Pulmonary lymph node (tissue), 1 donor: ENCODE measurements around a stretch of chr14.

GRCh38 chr14:50752468-50753150, 78.4 kb downstream of the NIN start:
- PRO-cap: no peak

DNA sequence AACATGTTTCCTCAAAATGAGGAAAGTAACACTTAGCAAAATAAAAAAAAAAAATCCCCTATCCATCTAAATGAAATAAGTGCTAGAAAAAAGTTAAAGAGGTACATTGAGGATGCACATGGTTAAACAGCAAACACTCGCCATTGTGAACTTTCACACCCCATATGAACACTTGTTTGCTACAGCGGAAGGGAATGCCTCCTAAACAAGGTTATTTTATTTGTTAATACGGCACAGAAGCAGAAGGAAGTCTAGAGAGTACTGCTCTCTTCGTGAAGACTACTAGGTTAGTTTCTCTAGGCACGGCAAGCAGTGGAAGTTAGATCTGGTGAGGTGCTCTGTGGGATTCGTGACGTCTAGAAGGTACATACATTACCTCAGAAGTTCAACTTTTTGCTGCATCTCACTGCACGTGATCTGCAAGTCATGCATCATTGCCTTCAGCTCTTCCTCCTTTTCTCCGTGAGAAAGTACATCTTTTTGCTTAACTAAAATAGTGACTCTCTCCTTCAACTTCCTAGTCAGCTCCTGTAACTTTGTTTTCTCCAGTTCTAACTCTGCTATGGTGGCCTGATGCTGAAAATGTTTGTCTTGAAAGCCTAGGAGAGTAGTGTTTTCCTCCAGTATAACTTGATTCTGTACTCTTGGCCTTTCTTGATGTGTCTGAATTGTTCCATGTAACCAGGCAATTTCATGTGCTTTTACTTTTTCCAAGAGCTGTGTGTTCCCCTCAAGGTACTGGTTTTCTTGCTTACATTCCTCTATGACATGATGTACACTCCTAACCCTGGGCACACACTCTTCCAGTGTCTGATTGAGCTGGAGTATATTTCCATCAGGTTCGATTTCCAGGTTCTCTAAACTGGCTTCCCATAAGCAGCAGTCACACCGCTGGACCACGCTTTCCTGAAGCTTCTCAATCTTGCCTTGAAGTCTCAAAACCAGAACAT, 74.6 kb downstream of the NIN start:
- PRO-cap: bidirectional peak, plus-strand start at position 322 of the sequence, minus-strand start at position 281 of the sequence

- PRO-cap: no peak
Observed at GRCh38 chr14:50757975-50758725, 72.8 kb downstream of the NIN start.

DNA sequence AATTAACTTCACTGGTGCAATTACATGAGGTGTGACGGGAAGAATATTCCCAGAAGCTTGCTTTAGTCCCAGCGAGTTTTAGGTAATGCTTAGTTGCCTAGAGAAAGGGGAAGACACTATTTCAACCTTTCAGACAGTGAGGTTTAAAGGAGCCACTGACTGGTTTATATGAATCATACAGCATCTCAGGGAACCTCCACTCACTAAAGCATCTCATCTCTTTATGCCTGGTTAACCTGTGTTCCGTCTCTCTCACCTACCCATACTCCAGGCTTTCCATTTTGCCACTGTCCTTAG, 8.3 kb downstream of the NIN start:
- PRO-cap: unidirectional peak, plus-strand start at position 92 of the sequence; unidirectional peak, plus-strand start at position 176 of the sequence

GRCh38 chr14:50823503-50824439, 7.2 kb downstream of the NIN start:
- PRO-cap: bidirectional peak, plus-strand start at chr14:50824274, minus-strand start at chr14:50824083

- PRO-cap: no peak
Observed at GRCh38 chr14:51547242-51547765, 104.4 kb upstream of the FRMD6 start.

GRCh38 chr14:51800345-51800860, 60.0 kb upstream of the GNG2 start:
- PRO-cap: no peak

DNA sequence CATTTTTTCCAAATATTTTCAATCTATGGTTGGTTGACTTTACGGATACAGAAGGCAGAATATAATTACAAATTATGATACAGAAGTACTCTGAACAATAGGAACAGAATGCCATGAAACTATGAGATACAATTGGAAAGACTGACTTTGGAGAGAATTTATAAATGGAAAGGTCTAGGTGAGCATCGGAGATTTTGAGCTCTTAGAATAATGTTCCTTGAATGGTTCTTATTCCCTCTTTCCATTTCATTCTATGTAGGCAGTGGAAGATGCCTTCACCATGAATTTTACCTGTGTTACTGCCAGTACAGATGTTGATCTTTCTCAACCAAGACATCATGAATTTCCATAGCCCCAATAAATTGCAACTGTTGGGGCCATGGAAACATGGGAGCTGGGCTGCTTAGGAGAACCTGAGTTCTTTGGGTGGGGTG, 60.1 kb downstream of the GNG2 start:
- PRO-cap: no peak

GRCh38 chr14:52003265-52003636, 13.9 kb downstream of the RTRAF start:
- PRO-cap: no peak

DNA sequence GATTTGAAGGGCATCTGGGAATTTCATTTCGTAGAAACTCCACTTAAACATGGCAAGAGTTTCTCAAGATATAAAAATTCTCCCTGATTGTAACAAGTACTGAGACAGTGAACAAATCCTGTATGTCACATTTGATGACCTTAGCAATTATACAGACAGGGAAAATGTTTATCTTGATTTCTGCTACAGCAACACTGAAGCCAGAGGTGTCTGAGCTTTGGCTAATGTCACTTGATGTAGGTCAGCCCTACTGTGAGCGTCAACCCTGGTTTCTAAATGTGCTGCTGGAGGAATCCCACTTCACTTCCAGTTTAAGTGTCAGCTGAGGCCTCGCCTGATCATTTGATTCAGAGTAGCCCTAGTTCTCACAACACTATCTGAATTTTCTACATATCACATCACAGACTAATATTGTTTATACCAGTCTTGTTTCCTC, 20.9 kb downstream of the RTRAF start:
- PRO-cap: no peak

DNA sequence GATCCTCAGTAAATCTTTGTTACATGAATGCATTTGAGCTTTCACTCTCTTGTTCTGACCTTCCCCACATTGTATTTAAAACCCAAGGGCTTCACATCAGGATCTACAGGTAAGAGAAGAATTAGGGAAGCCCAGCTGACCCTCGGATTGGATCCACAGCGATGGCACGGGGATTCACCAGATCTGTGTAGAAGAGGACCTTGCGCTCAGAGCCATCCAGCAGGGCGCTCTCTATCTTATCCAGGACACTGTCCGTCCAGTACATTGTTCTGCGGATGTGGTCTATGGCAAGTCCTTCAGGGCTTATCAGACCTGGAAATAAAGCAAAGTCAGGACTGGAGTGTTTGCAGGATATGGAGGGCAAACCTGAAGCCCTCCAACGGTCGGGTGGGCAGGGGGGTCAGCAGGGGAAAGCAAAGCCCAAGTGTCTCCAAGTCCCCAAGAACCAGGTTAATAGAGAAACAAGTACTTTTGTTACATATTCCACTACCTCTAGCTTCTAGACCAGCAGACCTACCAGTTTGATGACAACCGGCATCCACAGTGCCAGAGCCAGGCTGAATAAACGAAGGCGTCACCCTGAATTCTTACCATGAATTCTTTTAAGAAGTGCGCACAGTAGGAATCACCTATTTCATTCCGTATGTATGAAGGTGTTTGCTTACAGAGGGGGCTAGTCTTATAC, 21.5 kb downstream of the RTRAF start:
- PRO-cap: no peak

- PRO-cap: no peak
Observed at GRCh38 chr14:52020730-52021470, 31.6 kb downstream of the RTRAF start.

DNA sequence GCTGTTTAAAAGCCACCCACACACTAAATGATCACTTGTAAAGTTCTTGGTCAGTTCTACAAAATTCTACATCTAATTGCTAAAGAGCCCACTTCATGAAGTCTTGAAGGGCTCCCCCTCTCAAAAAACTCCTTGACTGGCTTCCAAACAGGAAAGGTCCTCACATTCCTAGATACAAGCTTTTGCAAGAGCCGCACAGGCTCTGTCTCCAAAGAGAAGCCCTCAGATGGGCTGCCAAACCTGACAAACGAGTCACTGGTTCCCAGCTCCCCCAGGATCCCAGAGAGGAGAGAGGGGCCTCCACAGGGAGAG, 5.9 kb downstream of the NID2 start:
- PRO-cap: no peak

GRCh38 chr14:52080329-52081142, 11.7 kb upstream of the NID2 start:
- PRO-cap: no peak

- PRO-cap: no peak
Observed at GRCh38 chr14:52313273-52313970, 690 bp upstream of the PTGER2 start.

- PRO-cap: bidirectional peak, plus-strand start at chr14:52315620, minus-strand start at chr14:52315472; unidirectional peak, minus-strand start at chr14:52315849
Observed at GRCh38 chr14:52315282-52316092, 1.4 kb downstream of the PTGER2 start.

GRCh38 chr14:52741620-52742182, 11.7 kb downstream of the STYX start:
- PRO-cap: unidirectional peak, plus-strand start at chr14:52741954; unidirectional peak, plus-strand start at chr14:52742007

DNA sequence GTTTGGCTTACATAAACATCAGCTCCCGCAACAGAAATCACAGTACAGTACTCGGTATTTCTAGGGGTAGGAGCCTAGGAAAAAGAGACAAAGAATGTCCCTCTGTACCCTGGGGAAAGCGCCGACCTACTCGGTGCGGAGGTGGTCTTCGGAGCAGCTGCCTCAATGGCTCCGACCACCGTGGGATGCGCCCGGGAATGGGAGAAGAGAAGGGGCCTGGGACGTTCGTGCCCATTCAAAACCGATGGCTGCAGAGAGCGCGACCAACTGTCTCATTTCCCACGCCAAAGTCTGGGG, 631 bp downstream of the GNPNAT1 start:
- PRO-cap: no peak

DNA sequence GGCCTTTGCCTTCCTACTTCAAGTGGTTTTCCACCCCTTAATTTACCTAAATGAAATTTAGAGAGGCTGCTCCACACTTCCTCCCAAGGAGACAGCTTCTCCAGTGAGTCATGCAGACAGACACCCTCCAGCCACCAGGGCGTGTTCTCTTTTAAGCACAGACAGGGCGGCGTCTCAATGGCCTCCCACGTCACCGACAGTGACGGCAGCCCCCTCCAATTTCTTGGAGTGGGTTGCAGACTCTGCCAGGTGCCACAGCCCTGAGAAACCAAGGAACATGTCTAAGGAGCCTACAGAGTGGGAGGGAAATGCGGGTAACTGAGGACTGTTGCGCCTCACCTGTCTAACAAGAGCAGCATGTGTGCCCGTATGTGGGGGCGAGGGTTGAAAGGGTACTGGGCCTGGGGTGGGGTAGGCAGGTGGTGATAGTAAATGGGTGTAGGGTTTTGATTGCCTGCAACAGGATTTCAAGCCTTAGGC, 44.1 kb upstream of the GNPNAT1 start:
- PRO-cap: no peak

DNA sequence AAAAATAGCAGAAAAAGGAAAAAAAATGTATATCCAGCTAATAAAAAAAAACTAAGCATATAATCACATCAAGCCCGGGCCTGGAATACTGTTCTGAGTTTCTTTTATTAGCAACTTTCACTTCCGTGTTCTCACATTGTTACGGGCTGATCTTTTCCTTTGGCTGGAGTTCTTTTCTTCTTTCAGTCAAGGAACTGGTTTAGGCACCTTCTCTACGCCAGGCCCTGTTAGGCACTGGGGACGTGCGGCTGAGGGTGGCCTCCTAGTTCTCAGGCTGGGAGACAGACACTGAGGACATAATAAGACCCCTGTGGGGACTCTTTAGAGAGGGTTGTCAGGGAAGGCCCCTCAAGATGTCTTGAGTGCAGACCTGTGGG, 53.2 kb upstream of the GNPNAT1 start:
- PRO-cap: no peak